Metastatic Pancreatic Carcinoma in the Ovary (tissue), 1 donor: ENCODE measurements around a stretch of chr13.

DNA sequence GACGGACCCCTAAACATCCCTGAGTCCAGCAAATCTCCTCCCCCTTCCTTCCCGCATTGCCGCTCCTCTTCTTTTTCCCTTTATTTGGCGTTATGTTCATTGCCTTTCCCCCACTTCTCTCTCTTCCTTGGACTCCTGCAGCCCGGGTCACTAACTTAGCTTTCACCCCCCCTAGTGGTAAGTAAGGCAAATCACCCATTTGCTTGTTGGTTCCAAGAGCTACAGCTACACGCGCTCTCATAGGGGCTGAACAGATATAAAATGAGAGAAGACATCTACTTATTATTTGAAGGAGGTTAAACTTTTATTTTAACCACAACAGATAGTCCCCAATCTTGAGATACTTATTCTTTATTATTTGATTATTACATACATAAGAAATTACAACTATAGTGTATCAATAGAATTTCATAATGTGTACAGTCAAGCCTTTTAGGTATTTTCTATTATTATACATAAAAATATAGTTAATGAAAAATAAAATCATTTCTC, 52.1 kb upstream of the ARGLU1 start:
- PRO-cap, result no peak

- PRO-cap, result no peak
Measured at GRCh38 chr13:106623593-106624258, 55.8 kb upstream of the ARGLU1 start.

DNA sequence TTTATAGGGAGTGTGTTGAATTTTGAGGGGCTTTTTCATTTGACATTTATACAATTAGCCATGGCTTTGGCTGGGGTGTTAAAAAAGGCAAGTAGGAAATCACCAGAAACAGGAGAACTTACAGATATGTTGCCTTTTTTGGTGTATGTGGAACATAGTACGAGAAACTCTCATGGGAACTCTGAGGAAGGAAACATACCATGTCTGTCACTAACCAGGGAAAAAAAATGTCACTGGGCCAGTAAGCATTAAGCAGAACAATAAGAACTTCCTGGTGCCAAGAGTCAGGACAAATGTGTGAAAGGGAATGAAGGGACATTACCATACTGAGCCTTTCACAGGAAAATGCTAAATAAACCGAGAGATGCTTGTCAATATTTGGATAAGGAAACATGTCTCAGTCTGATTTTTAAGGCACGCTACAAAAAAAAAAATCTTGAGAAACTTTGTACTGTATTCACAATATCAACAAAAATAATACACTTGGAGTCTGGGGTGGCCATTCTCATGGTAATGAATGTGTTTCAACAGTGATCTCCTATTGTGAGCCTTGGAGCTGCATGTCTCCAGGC, 112.9 kb upstream of the ARGLU1 start:
- PRO-cap, result no peak

DNA sequence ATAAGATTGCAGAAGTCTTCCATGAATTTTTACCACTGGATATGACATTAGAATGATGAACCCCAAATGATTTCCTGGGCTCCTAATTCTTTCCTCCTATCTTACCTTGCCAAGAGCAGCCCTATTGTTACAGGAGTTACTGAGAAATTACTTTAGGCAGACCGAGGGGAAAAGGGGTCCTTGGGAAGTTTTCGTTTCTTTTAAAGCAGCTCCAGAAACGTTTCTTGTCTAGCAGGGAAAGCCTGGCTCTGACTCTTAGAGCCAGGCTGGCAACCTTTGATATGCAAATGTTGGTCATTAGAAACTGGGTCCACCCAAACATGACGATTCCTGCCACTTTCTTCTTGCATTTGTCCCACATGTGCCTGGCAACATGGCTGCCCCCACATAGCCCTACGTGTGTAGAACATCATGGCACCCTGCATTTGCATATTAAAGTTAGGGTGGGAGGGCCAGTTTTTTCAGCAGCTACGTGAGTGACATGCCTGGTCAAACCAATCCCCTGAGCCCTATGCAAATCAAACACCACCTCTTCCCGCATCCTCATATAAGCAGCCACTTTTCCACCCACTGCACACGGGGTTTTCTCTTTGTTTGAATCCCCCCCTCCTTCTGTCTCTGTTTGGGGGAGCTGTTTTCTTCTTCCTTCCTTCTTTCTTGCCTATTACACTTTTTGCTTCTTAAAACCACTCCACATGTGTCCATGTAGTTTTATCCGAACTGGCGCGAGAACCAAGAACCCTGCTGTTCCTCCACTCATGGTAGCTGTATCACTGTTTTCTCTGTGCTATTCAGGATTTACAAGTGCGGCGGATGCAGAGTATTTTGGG, 95.0 kb downstream of the LIG4 start:
- PRO-cap, result bidirectional peak, plus-strand start at position 558 of the sequence, minus-strand start at position 401 of the sequence

- PRO-cap, result no peak
Measured at GRCh38 chr13:108210030-108210601, 5.2 kb downstream of the LIG4 start.

DNA sequence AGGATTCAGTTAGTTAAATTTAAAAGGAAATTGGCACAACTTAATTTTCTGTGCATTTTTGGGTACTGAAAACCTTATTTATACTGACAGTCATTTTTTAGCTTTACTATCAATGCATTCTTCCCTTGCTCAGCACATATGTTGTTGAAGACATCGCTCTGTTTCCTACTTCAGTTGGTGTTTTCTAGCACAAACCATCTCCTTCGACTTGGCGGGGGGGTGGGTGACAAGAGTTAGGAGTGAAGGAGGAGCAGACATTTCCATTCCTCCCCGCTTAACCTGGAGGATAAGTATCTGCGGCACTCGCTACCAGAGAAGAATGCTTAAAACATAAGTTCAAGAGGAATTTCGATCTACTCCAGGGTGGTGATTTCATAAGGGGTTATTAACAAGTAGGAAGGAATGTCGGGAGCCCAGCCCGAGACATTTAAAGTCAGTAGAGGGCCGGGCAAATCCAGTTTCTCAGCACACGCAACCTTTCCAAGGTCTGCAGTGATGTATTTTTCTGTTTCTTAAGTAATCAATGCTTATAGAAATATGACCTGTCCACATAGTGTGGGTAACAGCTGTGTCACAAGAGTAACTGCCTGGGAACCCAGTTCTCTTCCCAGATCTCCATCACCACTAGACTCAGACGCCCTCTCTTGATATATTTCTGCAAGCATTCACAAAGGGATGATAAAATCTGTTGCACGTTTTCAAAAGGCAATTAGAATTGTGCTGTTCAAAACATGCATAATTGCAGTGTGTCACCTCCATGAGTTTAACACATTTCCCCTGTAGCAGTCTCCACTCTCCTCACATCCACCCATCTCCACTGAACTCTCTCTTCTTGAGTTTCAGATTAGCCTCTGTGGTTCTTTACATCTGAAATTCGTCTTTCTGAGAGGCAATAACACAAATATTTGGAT, 525.9 kb downstream of the MYO16 start:
- PRO-cap, result no peak

DNA sequence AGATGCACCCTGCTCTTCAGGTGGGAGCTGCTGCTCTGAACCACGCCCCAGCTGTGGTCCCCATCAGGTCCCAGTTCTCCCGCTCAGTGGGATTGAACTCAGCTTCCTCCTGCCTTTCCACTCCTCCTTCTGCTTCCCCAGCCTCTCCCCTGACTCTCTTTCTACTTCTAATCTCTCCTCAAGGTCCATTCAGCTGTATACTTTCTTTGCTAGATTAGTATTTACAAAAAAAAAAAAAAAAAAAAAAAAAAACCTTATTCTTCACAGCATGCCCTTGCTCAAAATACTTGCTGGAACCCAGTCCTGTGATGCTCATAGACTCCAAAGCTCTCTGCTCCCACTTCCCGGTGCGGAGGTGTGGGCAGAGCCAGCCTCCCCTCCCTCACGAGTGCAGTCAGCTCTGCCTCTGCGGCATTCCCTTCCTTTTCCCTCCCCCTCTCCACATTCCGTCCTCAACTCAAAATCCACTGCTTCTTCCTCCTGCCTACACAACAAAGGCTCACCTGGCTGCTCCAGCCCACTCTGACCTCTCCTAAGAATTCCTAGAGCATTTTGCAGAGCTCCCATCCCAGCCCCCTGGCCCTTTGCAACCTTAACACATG, 527.7 kb downstream of the MYO16 start:
- PRO-cap, result no peak

GRCh38 chr13:109241058-109241662, 545.2 kb downstream of the IRS2 start:
- PRO-cap, result no peak

DNA sequence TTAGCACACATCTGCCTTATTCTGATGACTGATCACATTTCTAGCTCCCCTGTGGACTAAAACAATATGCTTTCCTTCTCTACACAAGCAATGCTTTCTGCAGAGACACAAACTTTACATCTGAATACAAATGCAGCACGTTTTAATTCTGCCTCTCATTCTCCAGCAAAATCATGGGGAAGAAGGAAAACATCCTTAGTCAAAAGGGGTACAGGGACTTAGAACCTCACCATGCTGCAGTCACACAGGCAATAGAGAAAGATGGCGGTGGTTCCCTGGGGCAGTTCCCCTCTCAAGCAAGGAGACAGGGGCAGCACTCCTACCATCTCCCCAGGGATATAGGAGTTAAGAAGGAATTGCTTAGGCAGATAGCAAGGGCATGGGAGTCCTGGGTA, 514.9 kb downstream of the IRS2 start:
- PRO-cap, result no peak

DNA sequence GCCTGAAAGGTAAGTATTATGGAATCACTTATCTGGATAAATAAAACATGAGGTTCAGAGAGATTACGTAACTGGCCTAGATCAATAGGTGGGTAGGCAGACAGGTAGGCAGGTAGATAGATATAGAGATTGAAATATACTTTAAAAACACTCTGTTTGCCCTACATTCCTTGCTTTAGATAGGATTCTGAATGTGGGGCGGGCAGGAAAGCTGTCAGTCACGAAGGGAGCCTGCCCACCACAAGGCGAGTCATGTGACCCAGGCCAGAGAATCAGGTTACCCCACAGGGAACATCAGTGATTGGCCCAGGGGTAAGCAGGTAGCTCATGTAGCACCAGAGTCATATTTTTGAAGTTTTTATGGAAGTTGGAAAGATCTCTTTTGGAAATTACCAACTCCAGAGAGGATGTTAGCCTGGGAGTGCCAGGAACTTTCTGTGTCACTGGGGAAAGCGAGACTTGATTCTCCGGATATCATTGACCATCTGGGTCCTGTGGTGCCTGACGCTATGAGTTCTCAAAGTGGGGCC, 60.4 kb downstream of the IRS2 start:
- PRO-cap, result no peak

DNA sequence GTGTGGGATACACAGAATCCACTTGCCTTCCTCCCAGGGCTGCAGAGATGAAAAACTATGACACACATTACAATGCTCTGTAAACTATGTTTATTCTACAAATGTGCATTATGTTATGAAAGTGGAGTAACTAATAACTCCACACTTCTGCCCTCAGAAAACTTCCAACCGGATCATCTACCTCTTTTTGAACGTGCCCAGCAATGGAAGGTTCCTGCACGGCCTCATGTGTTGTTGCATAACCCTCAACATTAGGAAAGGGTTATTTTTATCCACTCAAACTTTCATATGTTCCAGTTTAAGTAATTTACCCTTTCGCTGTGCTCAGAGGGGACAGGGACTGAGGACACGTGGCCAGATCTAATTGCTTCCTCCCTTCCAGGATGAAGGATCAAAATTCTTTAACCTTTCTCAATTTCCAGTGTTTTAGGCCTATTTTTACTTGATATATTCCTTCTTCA, 29.6 kb downstream of the IRS2 start:
- PRO-cap, result no peak

DNA sequence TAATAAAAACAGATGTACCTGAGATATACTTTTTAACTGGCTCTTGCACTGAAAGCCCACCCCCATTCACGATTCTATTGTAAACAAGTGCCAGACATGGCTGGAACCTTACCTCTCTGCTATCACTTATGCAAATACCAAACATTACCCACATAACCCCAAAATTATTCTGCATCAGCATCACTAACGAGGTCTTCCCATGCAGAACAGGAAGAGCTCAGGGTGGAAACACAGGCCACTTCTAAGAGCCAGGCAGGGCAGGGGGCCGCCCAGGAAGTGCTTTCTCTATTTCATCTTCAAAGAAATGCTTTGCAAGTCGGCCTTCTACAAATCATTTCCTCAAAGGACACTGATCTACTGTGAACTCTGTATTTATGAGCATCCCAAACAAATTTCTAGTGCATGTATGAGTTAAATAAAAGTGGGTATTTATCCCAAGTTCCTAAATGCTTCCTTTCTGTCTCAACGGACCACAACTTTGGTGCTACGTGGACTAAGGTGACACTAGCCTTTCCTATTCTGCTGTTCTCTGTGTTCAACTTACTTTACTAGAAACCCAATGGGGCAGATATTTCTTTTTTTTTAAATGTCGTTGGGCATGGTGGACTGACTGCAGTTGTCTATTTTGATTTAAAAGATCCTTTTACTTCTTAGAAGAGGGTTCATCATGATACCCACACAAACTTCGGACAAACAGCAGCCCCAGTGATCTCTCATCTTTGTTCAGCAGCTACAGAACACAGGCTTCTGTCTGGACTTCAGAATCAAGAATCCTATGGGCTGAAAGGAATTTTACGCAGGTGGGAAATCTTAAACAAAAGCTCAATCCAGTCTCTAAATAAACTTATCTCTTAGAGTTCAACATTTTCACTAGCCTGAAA, 7.1 kb downstream of the IRS2 start:
- PRO-cap, result no peak

DNA sequence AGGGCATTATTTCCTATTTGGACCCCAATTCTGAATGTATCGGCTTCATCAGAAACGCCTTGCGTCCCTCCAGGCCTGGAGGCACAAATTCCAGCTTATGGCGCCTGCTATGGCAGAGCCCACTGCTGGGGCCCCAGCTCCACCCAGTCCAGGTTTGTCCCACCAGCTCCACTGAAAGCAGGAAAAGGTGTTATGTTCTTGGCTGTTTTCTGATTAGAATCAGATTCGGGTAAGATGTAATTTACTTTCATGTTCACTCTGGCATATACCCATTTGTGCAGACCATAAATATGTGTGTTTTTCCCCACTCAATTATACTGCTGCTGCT, 6.5 kb downstream of the IRS2 start:
- PRO-cap, result no peak

GRCh38 chr13:109784612-109785086, 1.7 kb downstream of the IRS2 start:
- PRO-cap, result bidirectional peak, plus-strand start at chr13:109784840, minus-strand start at chr13:109784700

DNA sequence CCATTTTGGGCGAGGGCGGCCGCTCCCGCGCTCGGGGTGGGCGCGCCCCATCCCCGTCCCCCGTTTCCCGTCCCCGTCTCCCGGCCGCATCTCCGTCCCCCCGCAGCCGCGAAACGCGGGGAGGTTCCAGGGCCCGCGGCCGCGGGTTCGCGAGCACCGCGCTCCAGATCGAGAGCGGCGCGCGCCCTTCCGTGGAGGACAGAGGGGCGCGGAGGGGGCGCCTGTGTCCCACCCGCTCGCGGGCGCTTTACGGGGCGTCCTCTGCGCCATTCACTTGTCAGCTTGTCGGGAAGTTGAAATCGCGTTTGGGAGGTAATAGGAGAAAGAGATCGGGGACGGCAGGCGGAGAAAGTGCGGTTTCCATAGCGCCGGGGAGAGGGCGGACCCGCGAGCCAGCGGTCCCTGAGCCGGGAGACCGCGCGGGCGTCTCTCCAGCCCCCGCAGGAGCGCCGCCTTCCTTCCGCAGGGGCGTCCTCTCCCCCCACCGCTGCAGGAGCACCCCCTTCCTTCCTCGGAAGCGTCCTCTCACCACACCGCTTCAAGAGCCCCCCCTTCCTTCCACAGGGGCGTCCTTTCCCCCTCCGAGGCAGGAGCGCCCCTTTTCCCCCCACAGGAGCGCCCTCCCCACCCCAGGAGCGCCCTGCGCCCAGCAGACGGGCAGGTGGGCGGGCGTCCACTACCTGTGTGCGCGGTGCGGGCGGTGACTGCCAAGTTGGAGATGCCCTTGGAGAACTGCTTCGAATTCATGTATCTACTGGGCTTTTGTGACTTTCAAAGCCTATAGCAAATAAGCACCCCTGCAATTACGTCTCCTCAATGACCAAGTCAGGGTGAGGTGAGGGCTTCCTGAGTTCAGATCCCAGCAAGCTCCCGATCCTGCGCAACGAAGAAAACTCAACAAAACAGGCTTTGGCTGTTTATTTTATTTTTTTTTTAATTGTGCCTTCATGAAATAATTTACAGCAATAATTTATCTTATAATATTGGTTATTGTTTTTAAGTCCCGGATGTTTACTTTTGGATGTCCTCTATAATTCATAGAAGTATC, 1.1 kb upstream of the IRS2 start:
- PRO-cap, result bidirectional peak, plus-strand start at position 390 of the sequence, minus-strand start at position 287 of the sequence

DNA sequence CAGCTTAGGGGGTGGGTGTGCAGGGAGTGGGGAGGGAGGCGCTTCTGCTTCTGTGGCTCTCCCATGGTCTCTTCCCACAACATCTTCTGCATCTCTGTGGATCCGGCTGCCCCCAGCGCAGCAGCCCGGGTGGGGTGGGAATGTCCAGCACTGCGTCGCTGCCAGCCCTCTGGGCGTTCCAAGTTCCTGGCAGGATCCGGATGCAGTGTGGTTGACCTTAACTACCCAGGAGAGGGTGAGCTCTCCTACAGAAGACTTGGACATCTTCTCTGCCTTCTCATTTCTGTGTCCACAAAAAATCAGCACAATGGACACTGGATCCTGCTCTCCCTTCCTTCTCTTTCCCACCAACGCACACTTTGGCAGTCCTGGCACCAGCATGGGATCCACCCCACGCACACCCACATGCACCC, 177.4 kb downstream of the COL4A1 start:
- PRO-cap, result no peak

DNA sequence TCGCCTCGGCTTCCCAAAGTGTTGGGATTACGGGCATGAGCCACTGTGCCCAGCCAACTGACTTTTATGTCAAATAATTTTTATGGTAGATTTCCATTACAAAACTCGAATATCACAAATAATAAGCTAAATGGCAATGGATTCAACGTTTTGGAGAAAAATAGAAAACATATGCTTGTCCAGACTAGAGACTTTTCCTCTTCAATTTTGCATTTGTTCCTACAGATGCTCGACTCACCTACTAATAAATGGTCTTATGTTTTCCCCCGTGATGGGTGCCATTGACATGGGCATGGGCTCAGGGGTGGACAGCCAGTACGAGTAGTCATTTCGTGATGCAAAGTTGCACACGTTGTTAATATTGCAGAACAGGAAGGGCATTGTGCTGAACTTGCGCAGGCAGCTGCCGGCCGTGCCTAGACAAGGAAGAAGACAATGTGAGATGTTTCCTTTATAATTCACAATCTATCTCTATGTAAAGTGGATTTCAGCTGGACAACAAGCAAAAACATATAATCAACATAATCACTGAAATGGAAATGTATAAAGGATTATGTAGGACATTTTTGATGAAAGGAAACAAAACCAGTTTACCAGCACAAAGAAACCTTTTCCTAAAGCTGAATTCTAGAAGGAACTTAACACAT, 145.9 kb downstream of the COL4A1 start:
- PRO-cap, result no peak

GRCh38 chr13:110248003-110248330, 59.0 kb downstream of the COL4A1 start:
- PRO-cap, result no peak

DNA sequence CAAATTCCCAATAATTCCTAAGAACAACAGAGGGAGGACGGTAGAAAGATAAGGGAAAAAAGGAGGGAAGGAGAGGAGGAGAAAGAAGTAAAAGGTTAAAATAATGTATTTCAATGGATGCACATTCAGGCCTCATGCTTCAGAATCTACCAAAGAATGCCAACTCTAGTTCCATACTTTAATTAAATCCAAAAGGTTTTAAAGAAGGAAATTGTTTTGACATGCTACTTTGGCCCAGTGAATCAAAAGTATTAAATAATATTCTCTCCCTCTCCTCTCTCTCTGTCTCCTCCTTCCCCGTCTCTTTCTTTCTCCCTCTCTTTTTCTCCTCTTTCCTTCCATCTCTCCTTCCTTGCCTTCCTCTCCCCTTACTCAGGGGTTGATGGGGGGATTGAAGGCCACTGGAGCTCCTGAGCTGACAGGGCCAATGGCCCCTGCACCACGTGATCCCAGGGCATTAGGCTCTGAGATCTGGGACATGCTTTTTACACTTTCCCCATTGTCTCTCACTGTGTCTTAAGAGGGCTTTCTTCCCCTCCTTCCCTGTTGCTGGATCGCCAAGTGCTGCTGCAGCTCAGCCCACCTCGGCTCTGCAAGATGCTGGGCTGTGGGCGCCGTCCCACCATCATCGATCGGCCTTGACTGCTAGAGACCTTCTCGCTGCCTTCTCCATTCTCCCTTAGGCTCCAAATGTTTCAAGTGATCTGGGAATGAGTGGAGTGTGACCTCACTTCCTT, 42.4 kb downstream of the COL4A1 start:
- PRO-cap, result no peak

DNA sequence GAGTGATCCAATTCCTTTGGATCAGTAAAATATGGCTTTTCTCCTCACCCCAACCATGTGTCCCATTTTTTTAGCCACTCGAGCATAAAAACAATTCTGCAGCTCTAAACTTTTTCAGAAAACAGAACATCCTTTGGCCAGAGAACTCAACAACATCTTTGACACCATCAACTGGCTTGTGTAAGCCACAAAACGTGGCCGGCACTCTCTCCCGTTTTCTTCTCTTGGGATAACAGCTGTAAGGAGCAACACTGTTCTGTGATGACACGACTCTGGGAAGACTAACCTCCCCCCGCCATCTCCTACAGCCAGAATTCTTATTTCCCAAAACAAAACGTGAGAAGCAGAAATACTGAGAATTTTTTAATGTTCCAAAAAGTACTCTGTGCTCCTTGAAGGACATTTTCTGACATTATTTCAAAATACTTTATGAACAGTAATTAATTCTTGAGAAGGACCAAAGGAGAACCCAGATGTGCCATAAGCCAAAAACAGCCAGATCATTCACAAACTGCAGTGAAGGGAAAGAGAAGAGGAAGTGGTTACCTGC, 25.9 kb downstream of the COL4A1 start:
- PRO-cap, result no peak